Iris pigment epithelial cell (primary cell): Measurements from ENCODE around the gene DMBT1.

DNA sequence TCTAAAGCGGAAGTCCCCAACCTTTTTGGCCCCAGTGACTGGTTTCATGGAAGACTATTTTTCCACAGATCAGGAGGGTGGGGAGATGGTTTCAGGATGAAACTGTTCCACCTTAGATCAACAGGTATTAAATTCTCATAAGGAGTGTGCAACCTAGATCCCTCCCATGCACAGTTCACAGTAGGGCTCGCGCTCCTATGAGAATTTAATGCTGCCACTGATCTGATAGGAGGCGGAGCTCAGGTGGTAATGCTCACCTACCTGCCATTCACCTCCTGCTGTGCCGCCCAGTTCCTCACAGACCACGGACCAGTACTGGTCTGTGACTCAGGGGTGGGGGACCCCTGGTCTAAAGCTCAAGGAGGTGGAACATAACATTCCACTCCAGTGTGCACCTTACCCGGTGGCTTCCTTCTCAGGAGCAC, 273.7 kb downstream of the FGFR2 start:
- RRBS, result no CpG with 5 or more reads among the region's 7 CpGs

GRCh38 chr10:121526488-121527266, 71.6 kb downstream of the FGFR2 start:
- RRBS, result no CpG with 5 or more reads among the region's 12 CpGs

- RRBS, result no CpG with 5 or more reads among the region's 12 CpGs
Observed at GRCh38 chr10:121530853-121531720, 67.2 kb downstream of the FGFR2 start.

GRCh38 chr10:121549403-121549627, 48.9 kb downstream of the FGFR2 start:
- RRBS, result no CpG with 5 or more reads among the region's 3 CpGs

DNA sequence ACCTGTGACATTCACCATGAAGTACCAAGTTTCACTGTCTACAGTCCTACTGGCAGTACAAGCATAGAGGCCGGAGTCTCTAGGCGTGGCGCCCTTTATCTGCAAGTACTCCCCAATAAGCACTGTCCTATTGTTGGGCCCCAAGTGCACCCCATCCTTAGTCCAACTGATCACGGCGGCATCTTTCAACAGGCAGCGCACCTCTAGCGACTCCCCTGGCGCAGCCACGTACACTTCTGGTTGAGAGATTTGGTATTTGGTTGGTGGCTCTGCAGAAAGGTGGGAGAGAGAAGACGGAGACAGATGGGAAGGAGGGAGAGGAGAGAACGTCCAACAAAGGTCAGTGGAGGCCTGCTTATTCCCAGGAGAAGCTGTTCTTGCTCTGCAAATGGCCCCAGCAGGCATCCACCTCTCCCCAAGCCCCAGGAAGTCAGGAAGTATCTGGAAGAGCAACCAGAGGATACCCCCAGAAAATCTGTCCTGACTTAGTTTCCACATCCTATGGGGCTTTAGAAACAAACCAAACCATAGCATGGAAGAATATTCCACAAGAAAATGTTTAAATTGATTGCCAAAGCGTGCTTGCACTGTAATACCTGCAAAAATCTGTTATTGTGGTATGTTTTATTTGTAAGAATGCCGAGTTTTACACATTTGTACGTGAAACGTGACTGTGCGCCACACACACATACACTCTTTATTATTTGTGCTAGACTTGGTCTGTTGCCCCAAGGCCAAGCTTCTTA, 32.6 kb downstream of the FGFR2 start:
- RRBS, result no CpG with 5 or more reads among the region's 16 CpGs

DNA sequence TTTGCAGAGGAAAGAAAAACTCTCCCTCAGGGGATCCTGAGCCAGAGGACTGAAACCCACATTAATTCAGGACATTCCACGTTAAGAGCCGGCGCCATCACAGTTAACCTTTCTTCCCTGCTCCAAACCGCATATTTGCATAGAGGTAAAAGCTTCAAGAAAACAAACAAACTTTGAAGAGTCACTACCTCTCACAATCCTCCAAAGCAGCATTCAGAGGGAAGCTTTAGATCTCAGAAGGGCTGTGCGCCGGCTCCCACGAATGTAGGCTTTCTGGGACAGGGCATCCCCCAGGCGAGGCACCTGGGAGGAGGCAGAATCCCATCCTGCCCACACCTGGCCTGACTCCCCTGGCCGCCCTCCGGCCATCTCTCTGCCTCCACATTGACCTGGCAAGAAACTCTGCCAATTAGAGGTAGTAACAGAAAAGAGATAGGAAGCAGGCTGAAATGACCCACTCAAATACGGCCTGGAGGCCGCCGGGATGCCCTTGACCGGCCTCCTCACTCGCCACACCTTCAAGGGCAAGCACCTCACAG, 17.5 kb downstream of the FGFR2 start:
- RRBS, result no CpG with 5 or more reads among the region's 15 CpGs

- RRBS, result no CpG with 5 or more reads among the region's 9 CpGs
Observed at GRCh38 chr10:121886951-121887682, 40.7 kb downstream of the ATE1 start.

GRCh38 chr10:121917875-121918184, 10.0 kb downstream of the ATE1 start:
- RRBS, result no CpG with 5 or more reads among the region's 3 CpGs

DNA sequence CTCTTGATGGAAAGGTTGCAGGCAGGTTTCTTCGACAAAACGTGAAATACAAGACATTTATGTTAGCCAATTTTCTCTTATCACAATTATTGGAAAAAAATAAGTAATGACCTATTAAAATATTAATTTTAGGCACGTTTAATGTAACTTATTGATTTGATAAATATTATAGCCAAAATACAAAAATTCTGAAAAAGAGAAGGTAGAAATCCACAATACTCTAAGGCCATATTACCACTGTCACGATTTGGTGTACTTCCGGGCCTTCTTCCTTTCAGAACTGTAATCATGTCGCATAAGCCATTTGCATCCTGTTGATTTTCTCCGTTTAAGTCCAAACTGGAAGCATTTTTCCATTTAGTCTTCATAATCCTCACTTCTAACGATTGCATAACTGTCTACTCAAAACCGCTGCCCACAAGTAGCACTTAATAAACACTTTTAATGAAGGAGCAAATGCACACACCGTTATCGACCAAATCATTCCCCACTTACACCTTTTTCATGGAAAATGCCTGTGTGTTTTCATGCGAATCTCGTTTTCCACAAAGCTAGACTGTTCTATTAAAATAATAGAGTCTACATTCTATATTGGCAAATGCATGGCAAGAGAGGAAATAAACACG, 1.2 kb downstream of the ATE1 start:
- RRBS, result no CpG with 5 or more reads among the region's 14 CpGs

DNA sequence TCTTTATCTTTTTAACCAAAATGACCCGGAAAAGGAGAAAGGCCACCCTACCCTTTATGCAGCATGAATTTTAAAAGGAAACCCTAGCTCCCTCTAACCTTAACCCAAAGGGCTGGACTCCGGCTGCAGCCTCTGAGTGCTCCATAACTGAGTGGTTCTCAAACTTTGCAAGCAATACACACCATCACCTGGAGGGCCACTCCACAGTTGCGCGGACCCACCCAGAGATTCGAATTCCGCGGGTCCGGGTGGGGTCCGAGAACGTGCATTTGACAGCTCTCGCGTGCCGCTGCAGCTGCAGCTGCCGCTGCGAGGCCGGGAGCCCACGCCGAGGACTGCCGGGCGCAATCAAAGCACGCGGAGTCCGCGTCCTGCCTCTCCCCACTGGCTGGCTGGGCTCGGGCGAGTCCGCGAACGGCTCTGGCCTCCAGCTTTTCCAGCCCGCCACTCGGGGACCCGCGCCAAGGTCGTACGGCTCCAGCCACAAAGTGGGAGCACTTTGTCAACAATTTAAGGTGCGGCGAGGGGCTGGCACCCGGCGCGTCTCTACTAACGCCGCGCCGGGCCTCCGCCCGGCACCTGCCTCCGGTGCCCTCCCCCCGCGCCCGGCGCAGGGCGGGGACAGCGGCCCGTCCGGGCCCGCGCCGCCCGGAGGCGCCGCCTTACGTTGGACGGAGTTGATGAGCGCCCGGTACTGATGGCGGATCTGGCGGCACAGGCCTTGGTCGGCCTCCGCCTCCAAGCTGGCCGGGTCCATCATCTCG, 627 bp downstream of the NSMCE4A start:
- RRBS, result 3% methylated on average over 21 of the region's 71 CpGs

GRCh38 chr10:122007475-122007674, 18.4 kb downstream of the TACC2 start:
- RRBS, result no CpG with 5 or more reads among the region's 3 CpGs

GRCh38 chr10:122052744-122053160, 63.8 kb downstream of the TACC2 start:
- RRBS, result no CpG with 5 or more reads among the region's 7 CpGs

GRCh38 chr10:122111959-122112514, 123.1 kb downstream of the TACC2 start:
- RRBS, result no CpG with 5 or more reads among the region's 10 CpGs

DNA sequence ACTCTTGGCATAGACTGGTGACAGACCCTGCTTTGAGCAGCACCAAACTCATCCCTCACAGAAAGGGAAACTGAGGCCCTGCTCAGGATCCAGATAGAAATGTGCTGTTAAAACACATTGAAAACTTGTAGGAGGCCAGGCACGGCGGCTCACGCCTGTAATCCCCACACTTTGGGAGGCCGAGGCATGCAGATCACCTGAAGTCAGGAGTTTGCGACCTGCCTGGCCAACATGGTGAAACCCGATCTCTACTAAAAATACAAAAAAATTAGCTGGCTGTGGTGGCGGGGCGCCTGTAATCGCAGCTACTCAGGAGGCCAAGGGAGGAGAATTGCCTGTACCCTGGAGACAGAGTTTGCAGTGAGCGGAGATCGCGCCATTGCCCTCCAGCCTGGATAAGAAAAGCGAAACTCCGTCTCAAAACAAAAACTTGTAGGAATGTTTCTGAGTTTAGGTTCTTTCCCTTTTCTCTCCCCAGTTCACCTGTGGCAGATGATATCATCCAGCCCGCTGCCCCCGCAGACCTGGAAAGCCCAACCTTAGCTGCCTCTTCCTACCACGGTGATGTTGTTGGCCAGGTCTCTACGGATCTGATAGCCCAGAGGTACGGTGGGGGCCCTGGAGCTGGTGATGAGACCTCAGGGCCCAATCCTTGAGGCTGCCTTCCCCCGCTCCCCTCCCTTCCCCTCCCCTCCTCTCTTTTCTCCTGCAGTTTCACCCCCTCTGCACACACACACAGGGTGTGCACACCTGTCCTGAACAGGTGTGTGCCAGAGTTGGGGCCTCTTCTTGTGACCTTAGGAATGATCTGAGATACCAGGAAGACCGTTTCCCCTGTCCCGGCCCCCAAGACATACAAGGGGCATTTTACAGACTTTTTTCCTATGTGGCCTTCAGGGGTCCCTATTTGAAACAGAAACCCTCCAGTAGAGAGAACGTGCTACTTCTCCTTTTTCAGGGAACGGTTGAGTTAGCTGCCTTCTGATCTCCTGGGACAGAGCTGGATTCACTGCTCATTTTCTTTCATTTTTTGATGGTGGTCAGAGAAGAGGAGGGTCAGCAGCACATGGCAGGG, 138.6 kb upstream of the BTBD16 start:
- RRBS, result no CpG with 5 or more reads among the region's 24 CpGs

GRCh38 chr10:122344635-122345230, 29.8 kb upstream of the PLEKHA1 start:
- RRBS, result no CpG with 5 or more reads among the region's 9 CpGs

DNA sequence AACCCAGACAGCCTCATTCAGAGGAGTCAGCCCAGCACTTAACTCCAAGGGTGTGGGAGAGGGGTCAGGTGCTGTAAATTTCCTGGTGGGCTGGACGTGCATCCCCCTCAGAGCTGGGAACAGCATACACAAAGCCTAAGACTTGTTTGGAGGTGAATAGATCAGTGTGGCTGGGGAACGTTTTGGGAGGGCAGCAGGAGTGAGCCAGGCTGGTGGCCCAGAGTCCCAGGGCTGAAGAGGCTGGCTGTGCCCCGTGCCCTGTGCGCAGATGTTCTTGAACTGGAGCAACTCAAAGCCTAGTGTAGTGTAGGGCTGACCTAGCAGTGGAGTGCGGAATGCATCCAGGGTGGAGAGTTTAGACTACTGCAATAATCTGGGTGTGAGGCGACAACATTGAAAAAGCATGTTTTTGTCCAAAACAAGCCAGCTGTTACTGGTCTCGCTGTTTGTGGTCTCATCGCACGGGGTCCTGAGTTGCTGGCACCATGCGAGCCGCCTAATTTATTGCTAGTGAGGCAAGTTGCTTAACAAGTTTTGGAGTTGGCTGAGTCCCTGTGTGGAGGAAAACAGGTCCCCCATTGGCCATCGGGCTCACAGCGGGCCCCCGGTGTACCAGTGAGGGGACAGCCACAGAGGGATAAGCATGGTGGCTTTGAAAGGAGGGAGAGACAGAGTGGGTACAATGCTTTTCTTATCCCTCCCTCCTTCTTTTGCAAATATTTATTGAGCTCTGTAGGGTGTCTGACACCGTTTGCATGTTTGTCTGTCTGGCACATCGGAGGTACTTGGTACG, 2.6 kb downstream of the HTRA1 start:
- RRBS, result no CpG with 5 or more reads among the region's 17 CpGs

DNA sequence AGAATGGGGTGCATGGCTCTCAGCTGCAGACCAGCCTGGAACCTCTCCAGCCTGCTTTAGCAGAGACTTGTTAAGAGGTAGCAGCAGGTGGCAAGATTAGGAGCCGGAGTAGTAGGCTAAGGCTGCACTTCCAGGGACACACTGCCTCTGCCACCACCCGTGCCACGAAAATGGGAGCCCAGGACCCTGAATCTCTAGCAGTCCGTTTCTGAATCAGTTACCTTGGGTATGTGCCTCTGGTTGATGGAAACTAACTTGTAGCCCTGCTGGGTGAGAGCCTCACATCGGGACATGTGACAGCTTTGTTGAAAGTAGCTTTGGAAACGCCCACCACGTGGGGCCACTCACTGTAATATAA, 25.9 kb downstream of the HTRA1 start:
- RRBS, result no CpG with 5 or more reads among the region's 7 CpGs

DNA sequence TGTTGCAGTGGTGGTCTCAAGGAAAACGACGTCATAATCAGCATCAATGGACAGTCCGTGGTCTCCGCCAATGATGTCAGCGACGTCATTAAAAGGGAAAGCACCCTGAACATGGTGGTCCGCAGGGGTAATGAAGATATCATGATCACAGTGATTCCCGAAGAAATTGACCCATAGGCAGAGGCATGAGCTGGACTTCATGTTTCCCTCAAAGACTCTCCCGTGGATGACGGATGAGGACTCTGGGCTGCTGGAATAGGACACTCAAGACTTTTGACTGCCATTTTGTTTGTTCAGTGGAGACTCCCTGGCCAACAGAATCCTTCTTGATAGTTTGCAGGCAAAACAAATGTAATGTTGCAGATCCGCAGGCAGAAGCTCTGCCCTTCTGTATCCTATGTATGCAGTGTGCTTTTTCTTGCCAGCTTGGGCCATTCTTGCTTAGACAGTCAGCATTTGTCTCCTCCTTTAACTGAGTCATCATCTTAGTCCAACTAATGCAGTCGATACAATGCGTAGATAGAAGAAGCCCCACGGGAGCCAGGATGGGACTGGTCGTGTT, 46.3 kb upstream of the DMBT1 start:
- RRBS, result no CpG with 5 or more reads among the region's 15 CpGs

DNA sequence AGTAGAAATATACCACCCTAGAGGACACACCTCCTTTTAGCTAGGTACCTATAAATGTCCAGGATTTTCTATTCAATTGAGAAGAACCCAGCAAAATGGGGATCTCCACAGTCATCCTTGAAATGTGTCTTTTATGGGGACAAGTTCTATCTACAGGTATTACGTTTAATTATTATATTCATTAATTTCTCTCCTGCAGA, at the start of gene DMBT1:
DMBT1 (plus strand) TSS at position 79 of the 200 bp plus-strand sequence.
- RRBS, result no CpG with 5 or more reads among the region's 1 CpG